ENCODE measurements around the genes ACSM6 and OPALIN.

GRCh38 chr10:95071029-95071694, 1.9 kb upstream of the CYP2C8 start:
- RRBS, result no CpG with 5 or more reads among the region's 4 CpGs

- RRBS, result no CpG with 5 or more reads among the region's 1 CpG
These were observed at the start of gene ACSM6 for GRCh38 chr10:95193977-95194473. TSS of gene ACSM6 (plus strand) at chr10:95194238.

- RRBS, result no CpG with 5 or more reads among the region's 15 CpGs
These were observed 26.7 kb downstream of the PDLIM1 start for GRCh38 chr10:95263740-95264770.

DNA sequence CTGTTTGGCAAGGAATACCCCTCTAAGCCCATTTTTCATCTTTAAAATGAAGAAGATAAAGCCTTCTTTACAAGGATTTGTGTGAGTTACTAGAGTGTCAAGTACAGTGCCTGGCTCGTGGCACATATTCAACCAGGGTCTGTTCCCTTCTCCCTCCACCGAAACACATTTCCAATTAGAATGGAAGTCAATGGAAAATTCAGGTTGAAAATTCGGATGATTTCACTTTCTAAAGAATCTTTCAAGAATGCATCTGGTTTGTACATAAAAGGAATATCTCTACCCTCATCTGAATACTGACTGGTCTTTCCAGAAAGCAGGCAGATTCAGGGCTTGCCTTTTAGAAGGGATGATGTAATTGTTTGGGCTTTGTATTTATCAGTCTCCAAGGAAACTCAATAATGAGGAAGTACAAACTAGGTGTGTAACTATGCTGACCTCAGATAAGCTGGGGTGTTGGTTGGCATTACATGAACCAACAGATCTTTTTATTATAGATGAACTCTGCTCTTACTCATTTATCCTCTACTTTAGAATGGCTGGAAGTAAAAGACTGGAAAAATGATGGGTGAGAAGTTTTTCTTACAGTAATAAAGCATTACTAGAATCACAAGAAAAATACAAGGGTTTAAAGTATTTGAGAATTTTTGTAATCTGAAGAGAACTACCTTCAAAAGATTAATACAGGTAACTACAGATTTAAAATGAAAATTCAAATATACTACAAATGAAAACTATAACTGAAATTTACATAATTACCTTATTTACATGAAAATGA, 24.1 kb downstream of the PDLIM1 start:
- RRBS, result no CpG with 5 or more reads among the region's 3 CpGs

DNA sequence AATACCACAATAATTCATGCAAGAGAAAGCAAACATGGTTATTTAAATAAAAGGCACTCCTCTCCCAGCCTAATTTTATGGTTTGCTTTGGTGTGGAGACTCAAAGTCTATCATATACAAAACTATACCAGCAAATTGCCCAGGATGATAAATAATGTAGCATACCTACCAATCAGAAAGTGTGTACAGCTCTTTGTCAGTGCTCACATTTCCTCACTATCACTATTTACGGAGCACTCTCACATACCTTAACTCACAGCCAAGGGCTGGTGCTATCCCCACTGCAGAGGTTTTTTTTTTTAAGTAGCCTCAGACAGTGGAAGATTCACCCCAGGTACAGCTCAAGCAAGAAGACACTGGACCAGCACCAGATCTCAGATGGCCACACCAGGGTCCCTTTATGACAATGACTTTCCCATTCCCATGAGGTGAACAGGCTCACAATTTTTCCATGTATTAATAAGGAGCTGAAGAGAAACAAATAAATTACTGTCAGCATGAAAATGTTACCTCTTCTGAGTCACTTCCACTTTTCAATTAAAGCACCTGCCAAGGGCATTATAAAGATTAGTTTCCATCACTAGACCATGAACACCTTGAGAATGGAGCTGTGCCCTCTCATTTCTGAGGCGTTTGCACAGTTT, 2.4 kb downstream of the PDLIM1 start:
- RRBS, result no CpG with 5 or more reads among the region's 2 CpGs

DNA sequence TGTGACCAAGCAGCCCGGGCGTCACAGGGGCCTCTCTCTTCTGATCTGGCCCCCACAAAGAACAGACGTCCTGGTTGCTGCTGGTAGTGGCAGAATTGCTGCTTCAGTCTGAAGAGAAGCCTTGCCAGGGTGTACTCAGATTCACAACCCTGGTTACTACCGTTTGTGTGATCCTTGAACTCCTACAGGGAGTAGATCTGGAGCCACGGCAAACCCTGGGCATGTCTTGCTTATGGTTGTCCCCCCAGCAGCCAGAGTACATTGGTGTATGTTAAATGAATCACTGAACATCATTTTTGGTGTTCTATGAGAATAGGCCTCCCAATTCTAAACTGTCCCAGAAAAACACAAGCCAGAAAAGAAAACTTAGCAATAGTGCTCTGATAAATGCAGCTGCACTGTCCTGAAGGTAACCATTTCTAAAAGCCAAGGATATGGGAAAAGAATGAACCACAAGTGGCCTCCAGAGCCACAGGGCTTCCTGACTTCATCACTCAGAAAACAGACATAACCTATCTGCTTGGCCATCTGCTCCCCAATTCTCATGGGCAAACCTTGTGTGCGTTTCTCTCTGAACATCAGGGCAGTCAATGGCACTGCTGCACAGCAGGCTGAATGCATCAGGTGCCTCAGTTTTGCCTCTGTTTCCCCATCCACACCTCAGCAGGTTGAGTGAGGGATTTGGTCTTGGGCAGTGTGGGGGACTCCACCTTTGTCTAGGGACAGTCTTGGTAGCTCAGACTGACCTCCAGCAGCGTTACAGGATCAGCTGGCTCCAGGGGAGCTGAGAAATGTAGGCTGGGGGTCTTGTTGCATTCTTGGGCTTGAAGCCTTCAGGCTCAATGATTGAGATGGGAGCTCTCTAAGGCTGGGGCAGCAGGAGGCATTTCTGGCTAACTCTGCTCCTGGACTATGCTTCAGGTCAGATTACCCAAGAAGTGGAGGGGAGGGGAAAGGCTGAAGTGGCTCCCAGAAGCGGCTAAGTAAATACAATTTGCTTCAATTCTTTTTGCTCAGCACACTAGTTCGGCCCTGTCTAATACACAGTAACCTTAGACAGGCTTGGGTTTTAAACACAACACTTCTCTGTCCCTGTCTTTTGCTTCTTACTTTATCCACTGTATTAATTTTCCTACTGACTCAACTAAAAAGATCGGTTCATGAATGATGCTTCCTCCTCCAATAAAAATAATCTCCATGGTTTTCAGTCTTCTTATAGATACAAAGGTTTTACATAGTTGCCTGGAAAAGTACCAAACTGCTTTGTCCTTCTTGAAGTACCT, 23.5 kb upstream of the PDLIM1 start:
- RRBS, result no CpG with 5 or more reads among the region's 10 CpGs

DNA sequence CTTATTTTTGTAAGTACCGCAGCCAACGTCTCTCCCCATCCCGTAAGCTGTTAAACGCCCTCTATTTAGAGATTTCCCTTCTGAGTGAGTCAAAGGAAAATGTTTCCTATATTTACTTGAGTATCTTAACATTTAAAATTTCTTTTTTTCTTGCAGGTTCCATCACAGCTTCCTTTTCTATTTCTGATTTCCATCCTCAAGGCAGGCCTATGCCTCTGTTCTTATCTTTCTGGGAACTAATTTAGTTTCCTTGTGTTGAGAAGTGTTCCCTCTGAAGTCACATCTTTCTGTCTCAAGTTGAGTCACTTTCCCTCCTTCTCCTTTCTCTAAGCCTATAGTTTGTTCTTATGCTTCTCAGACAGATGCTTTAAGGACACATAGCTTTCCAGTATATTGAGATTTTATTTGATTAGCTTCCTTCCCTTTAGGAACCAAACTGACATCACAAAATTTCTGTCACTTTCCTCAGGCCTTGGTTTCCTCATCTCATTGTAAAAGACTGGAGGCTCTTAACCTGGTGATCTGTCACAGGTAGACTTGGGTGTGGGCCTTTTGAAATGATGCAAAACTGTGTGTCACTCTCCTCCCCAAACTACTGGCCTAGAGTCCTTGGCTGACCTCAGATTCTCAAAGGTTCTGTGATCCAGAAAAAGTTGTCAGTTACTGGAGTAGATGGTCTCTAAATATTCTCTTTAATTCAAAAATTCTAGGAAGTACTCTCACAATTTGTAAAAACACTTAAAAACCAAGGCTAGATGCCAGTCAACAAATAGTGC, 38.9 kb upstream of the PDLIM1 start:
- RRBS, result no CpG with 5 or more reads among the region's 4 CpGs

GRCh38 chr10:95355498-95355850, 64.7 kb upstream of the PDLIM1 start:
- RRBS, result no CpG with 5 or more reads among the region's 9 CpGs

GRCh38 chr10:95419215-95419955, 128.6 kb upstream of the PDLIM1 start:
- RRBS, result no CpG with 5 or more reads among the region's 6 CpGs

DNA sequence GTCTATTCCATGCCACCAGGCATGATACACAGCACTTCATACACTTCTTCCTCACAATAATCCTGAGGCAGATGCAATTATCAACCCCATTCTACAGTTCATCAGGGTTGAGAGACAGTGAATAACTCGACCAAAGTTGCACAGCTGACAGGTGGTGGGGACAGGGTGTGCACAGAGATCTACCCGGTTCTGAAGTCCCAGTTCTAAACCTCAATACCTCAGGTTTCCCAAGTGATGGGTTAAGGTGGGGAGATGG, 129.7 kb downstream of the SORBS1 start:
- RRBS, result no CpG with 5 or more reads among the region's 2 CpGs

- RRBS, result no CpG with 5 or more reads among the region's 3 CpGs
These were observed 91.8 kb downstream of the SORBS1 start for GRCh38 chr10:95469302-95469772.

GRCh38 chr10:95476664-95477668, 84.2 kb downstream of the SORBS1 start:
- RRBS, result no CpG with 5 or more reads among the region's 7 CpGs

GRCh38 chr10:95540317-95541453, 20.5 kb downstream of the SORBS1 start:
- RRBS, result no CpG with 5 or more reads among the region's 6 CpGs

GRCh38 chr10:95558232-95559104, 2.7 kb downstream of the SORBS1 start:
- RRBS, result no CpG with 5 or more reads among the region's 4 CpGs

DNA sequence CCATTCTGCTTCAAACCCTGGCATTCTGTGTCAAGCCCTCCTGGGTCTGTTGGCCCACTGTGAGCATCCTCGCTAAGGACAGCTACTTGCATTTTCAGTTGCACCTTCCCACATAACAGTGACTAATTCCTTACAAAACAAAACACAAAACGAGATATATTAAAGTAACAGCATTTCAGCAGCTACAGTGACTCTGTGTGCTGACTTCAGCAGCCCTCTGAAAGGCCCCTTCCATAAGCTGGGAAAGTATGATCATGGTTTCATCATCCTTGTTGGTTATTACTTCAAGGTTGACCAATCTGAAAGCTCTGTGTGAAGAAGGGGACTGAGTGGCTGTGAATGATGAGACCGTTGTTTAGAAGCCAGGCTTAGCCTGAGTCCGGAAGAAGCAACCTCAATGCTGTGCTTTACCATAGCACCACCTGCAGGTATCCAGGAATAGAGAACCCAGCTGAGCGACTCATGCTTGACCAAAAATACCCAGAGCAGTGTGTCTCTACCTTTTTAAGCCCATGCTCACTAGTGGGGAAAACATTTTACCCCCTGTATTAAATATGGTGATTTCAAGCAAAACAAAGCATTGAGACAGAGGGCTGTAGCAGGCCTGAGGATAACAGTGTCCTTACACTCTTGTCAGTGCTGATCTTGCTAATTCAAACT, 42.7 kb upstream of the CC2D2B start:
- RRBS, result no CpG with 5 or more reads among the region's 5 CpGs

- RRBS, result no CpG with 5 or more reads among the region's 5 CpGs
These were observed 15.9 kb upstream of the DNTT start for GRCh38 chr10:96288195-96288815.

DNA sequence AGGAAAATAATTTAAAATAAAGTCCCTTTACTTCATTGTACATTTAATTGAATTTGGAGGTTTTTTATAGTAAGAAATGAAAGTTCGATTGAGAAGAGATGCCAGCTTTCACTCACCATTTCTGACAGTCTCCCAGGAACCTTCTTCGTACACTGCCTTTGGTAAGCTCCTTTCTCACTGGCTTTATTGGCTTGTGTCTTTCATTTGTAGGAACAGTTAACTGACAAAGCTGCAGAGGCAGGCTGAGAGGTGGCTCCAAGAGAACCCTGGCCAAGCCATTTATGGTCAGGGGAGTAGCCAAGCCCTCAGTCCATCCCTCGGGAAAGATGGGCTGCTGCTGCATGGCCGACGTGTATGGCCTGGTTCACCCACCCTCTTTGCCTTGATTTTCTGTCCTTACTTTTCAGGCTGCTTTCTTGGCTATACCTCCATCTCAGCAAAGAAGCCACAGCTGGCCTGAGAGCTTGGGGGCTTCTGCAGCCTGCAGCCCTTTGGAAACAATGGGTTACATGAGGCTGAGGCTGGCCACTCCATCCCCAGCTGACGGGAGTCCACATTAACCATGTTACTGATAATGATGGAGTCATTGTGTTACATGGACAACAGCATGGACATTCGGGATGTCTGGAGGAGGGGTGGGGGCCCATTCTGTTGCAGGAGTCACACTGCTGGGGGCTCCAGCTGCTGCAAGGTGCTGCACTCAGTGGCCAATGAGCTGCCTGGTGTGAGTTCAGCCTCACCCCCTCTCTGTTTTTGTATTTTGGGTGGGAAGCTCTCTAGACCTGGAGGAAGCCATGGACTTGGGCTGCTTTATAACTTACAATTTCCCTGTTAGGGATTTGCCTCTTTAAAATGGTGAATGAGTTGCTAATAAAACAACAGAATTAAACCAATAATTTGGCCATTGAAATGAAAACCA, at the start of gene OPALIN:
Gene OPALIN, minus strand, starts transcription at position 225 of the 919 bp plus-strand sequence.
- RRBS, result no CpG with 5 or more reads among the region's 7 CpGs

GRCh38 chr10:96531041-96531670, 17.4 kb upstream of the TLL2 start:
- RRBS, result no CpG with 5 or more reads among the region's 2 CpGs

DNA sequence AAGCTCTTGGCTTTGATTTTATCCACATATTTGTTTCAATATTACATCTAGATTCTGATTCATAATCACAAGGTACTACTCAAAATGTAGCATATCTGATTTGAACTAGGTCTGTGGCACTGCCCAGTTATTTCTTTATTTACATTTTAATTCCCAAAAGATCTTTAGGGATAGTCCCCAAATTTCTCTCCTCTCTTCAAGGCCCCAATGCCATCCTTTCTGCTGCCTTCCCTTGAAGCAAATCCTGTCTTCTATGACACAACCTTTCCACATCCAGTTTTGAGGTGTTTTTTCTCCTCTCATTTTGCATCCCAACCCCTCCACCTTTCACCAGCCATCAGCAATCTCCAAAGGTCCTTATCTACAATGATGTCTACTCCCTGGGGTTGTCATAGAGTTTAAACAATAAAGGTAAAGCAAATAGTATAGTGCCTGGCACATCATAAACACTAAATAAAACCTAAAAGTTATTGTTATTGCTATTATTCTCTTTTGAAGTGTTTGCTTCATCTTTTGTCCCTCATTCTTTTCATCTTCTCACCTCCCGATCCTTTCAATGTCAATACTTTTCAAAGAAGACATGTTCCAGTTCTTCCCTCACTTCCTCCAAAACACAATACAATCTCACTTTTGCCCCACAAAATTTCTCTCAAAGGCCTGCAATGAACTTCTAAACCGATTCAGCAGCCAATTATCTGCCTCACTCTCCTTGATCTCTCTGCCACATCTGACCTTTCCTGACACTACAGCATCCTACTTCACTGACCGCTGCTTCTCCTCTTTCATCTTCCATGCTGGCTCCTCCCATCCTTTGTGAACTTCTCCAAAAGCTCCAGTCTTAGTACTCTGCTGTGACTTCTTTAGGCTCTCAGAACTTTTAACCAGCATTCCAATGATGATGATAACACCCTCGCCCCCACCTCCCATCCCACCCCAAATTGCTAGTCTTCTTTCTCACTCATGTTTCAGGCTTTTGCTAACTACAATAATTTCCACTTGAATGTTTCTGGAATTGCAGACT, 32.8 kb downstream of the TM9SF3 start:
- RRBS, result no CpG with 5 or more reads among the region's 4 CpGs

DNA sequence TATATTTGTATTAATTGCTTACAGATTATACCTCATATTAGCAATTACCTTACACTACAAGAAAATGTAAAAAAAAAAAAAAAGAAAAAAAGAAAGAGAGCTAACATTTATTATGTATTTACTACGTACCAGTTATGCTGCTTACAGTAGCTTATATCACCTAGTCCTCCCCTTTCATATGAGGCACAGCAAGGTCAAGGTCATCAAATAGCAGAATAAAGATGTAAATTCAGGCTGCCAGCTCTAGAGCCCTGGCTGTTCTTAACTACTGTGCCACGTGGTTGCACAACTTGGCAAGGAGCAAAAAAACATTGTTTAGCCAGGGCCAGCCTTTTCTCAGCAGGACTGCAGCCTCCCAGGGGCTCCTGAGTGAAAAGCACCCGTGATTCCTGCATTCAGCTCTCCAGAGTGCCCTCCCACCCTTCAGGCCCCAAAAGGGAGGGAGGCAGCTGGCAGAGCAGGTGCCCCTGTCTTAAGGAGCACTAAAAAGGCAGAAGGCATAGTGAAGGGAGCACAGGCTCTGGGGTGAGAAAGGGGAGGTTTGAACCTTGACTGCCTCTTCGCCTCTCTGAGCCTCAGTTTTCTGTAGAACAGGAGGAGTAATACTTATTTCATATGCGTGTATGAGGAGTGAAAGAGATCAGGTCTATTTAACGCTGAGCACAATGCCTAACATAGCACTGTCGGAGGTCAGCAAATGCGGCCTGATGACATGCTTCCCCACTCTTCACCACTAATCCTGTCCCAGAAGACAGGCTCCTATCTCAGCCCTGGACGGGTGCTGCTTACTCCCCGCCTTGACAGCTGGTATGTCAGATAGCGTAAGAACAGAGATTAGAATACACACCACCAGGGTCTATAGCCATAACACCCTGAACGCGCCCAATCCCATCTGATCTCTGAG, 32.0 kb upstream of the TM9SF3 start:
- RRBS, result no CpG with 5 or more reads among the region's 13 CpGs

Data from UCH-1 (cell line).